Osteocyte (in vitro differentiated cells): ENCODE measurements around a stretch of chr5.

DNA sequence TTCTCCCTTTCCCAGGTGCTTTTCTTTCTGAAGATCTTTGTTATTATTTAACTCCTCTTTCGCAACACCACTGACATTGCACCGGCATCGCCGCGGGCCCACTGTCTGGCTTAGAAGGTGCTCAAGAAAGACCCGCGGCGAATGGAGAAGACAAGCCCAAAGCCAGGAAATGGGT, 496 bp upstream of the AFAP1L1 start:
- PRO-cap, result no peak

GRCh38 chr5:149372246-149372522, 6.9 kb downstream of the IL17B start:
- PRO-cap, result no peak

- PRO-cap, result unidirectional peak, minus-strand start at chr5:149409775
Measured at GRCh38 chr5:149409312-149410077, 30.4 kb upstream of the IL17B start.

DNA sequence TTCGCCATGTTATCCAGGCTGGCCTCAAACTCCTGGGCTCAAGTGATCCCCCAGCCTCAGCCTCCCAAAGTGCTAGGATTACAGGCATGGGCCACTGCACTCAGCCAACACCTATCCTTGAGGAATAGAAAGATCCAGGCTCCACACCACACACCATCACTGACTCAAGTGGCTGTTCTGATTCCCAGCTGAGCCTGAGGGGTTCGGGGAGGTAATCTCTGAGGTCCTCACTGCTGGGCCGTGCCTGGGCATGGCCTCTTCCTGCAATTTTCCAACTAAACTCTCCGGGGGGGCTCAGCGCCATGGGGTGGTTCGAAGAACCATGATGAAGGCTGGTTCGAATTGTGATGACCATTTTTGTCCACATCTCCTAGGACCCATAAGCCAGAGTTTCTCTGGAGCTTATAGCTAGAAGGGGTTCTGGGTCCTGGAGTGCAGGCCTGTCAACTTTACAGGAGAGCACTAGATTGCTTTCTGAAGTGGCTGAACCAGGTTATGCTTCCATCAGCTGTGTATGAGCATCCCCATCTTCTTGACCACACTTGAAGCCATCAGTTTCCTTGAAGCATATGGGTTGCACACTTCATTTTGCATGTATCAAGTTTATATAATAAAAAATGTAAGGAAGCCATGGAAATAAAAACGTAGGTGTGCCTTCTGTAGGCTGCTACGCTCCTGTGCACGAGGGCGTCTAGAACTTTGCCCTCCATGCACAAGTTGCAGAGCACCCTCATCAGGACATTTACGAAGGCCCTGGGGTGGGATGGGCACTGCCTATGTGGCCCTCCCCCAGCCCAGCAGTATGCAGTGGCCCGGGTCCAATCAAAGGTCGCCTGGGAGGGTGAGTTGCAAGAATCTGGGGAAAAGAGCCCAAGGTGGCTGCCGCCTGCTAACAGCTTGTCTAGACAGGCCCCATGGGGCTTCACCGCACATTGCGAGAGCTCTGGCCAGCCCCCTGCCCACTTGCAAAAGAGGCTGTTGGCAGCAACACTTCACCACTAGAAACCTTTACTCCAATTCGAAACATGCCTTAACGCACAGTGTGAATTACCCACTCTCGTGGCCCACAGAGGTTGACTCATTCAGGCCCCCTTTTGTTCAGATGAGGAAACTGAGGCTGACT, 31.3 kb upstream of the IL17B start:
- PRO-cap, result no peak

DNA sequence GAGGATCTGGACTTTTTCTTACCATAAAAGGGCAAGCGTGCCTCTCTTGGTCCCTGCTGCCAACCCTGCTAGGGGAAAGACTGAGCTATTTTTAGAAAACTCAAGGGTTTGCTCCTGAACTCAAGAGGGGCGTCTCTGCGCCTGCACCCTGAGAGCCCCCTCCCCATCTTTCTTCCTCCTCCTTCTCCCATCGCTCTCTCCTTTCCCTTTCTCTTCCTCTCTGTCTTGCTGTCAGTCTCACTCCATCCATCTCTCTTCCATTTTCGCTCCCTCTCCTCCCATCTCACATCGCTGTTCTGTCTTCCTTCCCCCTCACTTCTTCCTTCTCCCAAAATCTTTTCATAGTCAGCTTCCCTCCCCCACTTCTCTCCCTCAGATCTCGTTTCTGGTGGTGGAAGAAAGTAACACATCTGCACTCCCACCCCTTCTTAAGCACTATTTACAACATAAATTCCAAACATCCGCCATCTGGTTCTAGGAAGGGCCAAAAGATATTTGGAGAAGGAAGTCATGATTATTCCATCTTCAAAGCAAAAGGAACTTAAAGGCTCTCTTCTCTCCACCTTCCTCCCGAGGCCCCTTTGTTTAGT, 38.2 kb upstream of the IL17B start:
- PRO-cap, result no peak

GRCh38 chr5:149419551-149419817, 40.4 kb upstream of the IL17B start:
- PRO-cap, result no peak

GRCh38 chr5:149419818-149420896, 41.1 kb upstream of the IL17B start:
- PRO-cap, result no peak

DNA sequence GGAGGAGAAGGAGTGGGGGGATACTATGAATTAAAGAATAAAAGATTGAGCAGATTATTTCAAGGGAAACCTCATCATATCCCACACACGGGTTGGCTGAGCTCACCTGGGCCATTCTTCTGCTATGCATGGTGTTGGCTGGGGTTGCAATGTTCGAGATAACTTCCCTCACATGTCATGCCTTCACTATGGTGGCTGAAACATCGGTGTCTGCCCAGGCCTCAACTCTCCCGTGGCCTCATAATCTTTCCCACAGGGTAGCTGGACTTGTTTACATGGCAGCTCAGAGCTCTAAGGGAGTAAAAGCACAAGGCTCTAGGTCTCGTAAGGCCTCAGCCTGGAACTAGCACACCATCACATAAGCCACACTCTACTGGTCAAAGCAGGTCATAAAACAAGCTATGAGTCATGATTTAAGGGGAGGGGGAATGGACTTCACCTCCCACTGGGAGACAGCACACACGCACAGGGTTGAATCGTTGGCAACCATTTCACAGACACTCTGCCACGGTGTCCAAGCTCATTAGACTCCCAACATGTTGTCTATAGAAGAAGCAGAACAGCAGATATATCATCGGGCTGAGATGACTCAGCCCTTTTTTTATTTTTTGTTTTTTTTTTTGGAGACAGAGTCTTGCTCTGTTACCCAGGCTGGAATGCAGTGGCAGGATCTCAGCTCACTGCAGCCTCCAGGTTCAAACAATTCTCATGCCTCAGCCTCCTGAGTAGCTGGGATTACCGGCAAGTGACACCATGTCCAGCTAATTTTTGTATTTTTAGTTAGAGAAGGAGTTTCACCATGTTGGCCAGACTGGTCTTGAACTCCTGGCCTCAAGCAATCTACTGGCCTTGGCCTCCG, 66.8 kb upstream of the IL17B start:
- PRO-cap, result bidirectional peak, plus-strand start at position 500 of the sequence, minus-strand start at position 375 of the sequence

DNA sequence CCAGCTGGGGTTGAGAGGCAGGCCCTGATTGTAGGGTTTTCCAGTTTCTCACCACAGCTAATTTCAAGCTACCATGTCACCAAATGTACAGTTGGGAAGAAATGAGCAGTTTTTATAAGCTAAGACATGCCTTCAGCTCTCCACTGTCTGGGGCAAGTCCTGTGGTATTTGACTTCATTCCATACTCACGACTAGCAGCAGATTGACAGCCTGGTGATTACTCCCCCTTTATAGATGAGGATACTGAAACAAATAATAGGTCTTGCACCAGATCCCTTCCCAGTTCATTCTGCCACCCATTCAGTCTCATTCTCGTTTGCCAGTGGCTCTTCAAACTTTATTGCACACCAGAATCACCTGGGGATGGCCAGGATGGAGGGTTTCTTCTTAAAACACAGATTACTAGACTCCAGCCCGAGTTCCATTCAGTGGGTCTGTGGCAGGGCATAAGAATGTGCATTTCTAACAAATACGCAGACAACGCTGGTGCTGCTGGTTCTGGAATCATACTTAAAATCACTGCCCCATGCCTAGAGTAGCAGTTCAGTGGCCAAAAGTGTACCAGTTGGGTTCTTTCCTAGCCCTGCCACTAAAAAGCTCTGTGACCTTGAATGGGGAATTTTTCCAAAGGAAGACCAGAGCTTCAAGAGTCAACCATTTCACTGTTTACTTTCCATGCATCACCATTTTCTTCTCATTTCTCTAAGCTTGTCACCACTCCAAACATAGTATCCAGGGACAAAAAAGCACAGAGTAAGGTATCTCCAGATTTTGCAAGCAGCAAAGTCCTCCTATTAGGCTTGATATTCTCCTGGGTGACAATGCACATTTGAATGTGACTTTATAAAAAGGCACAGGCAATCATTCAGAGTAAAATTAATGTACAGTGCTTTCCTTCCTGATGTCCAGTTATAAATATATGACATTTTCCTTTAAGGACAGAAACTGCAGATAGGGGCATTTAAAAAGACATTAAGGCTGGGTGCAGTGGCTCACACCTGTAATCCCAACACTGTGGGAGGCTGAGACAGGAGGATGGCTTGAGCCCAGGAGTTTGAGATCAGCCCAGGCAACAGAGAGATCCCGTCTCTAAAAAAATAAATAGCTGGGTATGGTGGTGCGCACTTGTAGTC, 64.1 kb downstream of the CSNK1A1 start:
- PRO-cap, result no peak

- PRO-cap, result no peak
Measured at GRCh38 chr5:149506908-149507435, 44.3 kb downstream of the CSNK1A1 start.

DNA sequence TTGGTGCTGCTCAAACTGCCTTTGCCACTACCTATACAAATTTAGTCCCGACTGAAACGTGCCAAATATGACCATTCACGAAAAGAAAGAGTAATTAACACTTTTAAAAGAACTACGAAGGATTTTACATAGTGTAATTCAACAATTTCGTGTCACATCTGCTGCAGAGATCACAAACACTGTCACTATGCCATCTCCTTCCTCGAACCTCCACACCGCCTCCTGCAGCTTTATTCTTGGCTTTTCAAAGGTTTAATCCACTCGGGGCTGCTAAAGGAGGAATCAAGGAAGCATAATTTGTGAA, 2.0 kb downstream of the CSNK1A1 start:
- PRO-cap, result bidirectional peak, plus-strand start outside the sequence, minus-strand start at position 207 of the sequence

DNA sequence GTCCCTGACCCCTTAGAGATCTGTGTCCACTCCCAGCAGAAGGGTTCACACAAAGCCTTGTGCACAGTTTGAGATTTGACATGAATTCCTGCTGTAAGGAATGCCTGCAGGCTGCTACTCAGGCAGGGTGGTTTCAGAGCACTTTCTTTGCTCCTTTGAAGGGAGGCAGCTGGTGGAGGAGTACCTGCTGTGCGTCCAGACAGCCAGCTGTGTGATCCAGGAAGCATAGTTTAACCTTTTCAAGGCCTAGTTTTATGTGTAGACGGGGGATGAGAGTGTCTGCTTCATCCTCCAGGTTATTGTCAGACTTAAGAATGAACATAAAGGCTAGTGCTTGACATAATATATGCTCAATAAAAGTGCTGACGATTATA, 908 bp downstream of the ARHGEF37 start:
- PRO-cap, result no peak

DNA sequence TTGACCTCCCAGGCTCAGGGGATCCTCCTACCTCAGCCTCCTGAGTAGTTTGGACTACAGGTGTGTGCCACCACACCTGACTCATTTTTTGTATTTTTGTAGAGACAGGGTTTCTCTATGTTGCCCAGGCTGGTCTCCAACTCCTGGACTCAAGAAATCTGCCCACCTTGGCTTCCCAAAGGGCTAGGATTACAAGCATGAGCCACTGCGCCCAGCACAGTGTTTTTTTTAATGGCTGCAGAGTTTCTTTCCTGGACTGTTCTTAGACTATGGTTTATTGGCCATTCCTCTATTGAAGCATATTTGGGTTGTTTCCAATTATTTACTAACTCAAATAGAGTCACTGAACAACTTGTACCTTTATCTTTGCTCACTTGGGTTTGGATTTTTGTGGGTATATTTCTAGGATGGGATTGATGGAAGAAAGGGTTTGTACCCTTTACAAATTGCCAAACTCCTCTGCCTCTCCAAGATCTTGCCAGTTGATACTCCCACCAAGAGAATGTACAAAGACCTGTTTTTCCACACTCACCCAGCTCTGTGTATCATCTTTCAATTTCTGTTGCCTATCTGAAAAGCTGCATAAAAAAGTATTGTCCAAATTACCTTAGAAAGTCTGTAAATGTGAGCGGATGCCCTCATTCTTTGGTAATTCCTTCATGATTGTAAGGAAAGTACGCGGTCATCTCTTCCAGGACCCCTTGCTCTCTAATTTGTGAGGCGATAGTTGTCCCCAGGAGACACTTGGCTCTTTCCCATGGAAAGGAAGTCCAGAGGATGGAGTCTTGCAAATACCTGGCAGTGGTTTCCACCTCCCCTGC, 32.8 kb downstream of the ARHGEF37 start:
- PRO-cap, result no peak

GRCh38 chr5:149730500-149730696, 288 bp downstream of the PPARGC1B start:
- PRO-cap, result no peak

GRCh38 chr5:149731948-149732282, 1.8 kb downstream of the PPARGC1B start:
- PRO-cap, result no peak

DNA sequence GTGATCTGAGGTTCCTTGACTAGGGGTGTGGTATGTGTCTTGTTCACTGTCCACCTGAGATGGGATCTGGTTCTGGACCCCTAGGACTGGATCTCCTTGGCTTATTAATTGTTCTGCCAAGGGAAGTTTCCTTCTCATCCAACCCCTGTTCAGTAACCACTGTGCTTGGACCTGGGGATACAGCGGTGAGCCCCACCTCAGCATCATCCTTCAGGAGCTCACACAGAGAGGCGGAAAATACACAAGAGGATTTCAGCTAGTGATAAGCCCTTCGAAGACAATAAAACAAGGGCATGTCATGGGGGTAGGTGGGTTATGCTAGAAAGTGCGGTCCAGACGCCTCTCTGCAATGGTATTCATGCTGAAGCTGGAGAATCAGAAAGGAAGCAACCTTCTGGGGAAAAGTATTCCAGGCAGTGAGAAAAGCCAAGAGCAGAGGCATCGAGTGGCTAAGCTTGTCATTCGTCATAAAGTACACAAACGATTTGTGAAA, 26.7 kb downstream of the PPARGC1B start:
- PRO-cap, result no peak

DNA sequence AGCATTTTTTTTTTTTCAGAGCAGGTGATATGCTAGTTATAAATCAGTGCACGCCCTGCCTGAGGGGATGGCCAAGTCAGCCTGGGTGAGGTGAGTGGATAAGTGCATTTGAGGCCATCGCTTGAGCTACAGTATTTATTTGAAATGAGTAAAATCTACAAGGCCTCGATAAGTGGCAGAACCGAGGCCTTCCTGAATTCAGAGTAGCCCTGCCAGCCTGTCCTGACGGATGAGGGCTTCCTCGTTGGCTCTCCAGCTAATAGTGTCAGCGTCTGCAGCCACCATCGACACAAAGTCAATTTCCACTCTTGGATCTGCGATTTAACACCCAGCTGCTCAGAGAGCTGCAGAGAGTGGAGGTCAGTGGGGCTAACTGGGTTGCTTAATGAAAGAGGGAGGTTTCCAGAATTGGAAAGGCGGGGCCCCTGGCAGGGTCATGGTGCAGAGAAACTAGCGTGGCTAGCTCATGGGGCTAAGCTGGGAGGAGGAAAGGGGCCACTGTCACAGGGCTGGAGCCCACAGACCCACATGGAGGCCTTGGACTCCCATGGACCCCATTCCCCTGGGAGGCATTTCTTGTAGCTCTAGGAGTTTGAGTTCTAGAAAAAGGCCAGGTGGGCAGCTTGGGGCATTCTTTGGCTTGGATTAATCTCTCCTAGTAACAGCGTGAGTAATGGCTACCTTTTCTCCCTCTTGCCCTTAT, 27.4 kb downstream of the PPARGC1B start:
- PRO-cap, result no peak

- PRO-cap, result no peak
Measured at GRCh38 chr5:149776477-149777078, 46.5 kb downstream of the PPARGC1B start.

GRCh38 chr5:149782447-149783137, 52.5 kb downstream of the PPARGC1B start:
- PRO-cap, result no peak

- PRO-cap, result no peak
Measured at GRCh38 chr5:149805733-149806201, 75.7 kb downstream of the PPARGC1B start.